Umbilical cord (tissue), 2 donors: ENCODE measurements around a stretch of chr2.

DNA sequence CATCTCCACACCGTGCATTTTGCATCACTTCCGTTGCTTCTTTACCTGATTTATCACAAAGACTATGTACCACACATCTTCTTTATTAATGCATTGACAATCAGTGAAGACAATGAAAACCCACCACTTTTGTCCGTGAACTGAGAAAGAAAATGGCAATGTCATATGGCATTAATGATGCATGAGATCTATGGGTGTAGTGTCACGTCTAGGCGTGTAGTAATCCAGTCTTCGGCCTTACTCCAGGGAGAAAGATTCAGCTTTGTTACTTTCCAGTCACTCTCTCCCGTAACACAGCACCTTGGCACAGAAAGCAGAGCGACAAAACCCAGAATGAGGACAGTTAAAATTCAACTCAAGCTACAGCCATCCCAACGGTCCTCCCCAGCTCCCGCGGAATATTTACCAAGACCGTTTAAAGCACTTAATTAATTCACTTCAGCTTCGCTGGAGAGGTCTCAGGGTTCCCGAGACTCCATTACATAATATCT, 851 bp upstream of the CRIM1 start:
- RAMPAGE, long total RNA: no peak

- RAMPAGE, long total RNA: no peak
Measured at GRCh38 chr2:36367826-36368490, 12.4 kb downstream of the CRIM1 start.

DNA sequence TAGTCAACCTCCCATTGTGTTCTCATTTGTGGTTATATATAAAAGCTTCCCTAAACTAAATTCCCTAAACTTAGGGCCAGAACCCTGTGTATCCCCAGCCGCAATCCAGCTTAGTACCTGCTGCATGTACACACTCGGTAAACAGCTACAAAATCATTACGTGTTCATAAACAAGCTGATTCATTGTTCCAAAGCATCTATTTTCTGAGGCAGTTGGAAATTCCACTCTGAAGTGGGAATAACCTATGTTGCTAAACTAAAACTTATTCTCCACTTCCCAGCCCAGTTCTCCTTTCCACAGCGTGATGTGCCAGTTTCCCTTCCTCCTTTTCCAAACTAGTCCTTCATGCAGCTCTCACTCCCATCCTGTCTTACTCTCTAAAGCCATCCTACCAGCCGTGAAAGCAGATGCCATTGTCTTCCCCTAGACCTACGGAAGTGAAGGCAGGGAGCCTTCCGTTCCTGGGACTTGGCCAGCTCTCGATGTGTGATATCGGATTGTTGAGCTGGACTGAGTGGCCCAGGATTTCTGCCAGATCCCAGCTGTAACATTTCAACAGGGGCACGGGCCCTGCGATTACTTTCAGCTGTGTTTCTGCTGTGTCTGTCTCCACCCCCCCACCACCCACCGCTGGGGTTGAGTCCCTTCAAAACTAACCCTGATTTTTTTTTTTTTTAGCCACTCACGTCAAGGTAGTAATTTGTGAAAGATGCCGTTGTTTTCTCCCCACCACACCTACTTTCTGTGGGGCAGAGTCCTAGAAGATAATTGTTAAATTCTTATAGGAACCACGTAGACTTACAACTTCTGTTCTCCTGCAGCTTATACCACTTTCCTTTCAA, 100.8 kb downstream of the CRIM1 start:
- RAMPAGE, long total RNA: no peak

GRCh38 chr2:36486308-36486943, 111.5 kb downstream of the FEZ2 start:
- RAMPAGE, long total RNA: no peak

DNA sequence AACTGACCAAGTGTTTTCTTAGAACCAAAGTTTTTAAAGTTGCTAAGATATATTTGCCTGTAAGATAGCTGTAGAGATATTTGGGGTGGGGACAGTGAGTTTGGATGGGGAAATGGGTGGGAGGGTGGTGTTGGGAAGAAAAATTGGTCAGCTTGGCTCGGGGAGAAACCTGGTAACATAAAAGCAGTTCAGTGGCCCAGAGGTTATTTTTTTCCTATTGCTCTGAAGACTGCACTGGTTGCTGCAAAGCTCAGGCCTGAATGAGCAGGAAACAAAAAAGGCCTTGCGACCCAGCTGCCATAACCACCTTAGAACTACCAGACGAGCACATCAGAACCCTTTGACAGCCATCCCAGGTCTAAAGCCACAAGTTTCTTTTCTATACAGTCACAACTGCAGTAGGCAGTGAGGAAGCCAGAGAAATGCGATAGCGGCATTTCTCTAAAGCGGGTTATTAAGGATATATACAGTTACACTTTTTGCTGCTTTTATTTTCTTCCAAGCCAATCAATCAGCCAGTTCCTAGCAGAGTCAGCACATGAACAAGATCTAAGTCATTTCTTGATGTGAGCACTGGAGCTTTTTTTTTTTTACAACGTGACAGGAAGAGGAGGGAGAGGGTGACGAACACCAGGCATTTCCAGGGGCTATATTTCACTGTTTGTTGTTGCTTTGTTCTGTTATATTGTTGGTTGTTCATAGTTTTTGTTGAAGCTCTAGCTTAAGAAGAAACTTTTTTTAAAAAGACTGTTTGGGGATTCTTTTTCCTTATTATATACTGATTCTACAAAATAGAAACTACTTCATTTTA, 48.9 kb downstream of the FEZ2 start:
- RAMPAGE, long total RNA: no peak

GRCh38 chr2:36564256-36564920, 33.6 kb downstream of the FEZ2 start:
- RAMPAGE, long total RNA: no peak

DNA sequence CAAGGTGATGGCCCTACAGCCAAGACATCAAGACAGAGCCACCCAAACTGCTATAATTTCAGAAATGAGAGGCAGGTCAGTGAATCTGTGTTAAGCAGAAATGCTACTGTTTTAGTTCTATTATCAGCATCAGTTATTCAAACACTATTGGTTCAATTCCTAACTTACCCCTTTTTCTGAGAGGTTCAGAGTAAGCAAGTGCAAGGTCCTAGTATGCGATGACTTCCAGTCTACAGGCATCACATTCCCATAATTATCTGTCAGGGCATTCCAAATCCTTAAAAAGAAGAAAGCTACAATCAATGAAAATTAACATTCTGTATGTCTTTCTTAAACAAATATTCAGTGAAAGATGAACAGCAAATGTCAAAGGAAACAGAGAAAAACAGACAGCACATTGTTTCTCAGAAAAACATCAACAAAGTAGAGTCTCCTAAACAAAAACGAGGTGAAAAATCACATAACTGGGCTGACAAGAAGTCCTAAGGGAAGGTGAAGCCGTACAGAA, 7.2 kb downstream of the FEZ2 start:
- RAMPAGE, long total RNA: no peak

- RAMPAGE, long total RNA: no peak
Measured at GRCh38 chr2:36655474-36656030, 41.0 kb upstream of the VIT start.

DNA sequence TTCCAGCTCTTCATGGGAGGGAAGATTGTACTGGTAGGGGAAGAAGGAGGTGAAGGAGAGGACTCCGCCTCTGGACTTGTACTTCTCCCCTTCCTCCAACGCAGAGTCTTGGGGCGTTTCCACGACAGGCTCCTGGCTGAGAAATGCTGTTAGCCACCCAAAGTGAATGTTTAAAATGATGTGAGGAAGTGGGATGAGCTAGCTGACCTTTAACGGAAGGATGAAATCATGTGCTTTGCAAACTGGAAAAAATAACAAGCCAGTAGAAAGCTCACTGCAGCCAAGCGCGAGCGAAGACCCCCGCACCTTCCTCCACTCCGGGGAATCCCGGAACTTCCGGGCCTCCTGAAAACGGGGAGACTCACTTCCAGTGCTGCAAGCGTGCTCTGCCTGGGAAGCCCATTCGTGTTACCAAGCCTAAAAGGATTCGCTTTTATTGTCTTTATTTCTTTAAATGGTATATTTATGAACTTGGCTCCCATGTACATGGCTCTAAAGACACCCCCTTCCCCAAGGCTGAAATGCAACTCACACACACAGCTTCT, 85.8 kb downstream of the VIT start:
- RAMPAGE, long total RNA: no peak

DNA sequence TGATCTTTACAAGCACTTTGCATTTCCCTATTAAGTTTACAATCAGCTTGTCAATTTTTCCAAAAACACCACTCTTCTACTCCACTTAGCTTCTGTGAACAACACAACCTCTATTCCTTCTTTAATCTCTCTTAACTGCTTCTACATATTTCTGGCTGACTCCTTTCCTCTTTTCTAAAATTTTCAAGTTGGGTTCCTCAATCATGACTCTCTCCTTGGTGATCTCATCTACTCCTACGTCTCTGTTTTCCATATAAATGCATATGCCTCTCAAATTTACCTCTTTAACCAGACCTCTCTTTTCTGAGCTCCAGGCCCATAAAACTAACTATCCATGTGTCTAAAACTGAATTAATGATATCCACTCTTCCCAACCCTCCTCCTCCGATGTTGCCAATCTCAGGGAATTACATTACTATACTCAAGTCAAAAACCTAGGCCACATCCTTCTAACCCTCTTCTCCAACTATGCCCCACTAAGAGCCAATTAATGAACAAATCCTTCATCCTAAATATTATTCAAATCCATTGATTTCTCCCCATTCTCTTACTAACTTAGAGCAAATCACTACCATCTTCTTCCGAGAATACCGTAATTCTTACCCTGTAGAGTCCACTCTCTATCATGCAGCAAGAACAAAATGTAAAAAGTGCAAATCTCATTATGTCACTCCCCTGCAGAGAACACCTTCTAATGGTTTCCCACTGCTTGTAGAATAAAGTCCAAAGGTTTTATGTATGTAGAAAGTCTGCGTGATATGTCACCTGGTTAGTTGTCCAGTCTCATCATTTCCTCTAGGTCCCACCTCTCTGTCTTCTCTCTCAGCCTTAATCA, 48.4 kb downstream of the HEATR5B start:
- RAMPAGE, long total RNA: no peak

- RAMPAGE, long total RNA: no peak
Measured at GRCh38 chr2:37071996-37072410, 12.2 kb downstream of the HEATR5B start.

DNA sequence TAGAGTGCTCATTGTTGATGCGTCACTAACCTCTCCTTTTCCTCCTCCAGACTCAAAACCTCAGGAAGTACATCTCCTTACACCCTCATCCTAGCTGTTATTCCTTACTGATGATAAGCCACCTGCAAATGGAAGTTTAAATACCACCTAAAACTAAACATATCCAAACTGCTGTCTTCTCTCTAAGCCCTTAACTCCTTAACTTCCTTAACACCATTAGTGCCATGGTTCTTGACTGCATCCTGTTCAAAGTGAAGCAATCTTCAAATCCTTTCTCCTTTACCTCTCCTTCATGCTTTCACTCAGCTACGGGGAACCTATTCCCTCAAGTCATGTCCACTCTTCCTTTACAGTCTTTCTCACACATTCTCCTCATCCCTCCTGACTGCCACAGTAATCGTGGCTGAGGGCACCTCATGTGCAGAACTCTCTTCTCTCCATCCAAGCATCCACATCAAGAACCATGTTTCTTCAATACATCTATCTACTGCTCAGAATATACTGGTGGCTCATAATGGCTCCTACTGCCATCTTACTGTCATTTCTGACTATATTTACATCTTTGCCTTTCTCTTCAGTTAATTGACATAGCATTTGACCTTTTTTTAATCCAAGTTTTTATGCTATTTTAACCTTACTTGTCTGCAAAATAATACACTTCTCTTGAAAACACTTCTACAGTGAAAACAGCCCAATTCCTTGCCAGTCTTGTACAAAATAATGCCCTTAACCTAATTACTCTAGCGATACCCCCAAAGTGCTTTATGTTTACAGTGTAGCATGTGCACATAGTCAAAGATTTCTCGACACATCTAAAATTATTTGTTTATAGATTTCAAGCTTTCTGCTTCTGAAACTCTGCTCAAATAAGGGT, 20.5 kb downstream of the EIF2AK2 start:
- RAMPAGE, long total RNA: no peak

DNA sequence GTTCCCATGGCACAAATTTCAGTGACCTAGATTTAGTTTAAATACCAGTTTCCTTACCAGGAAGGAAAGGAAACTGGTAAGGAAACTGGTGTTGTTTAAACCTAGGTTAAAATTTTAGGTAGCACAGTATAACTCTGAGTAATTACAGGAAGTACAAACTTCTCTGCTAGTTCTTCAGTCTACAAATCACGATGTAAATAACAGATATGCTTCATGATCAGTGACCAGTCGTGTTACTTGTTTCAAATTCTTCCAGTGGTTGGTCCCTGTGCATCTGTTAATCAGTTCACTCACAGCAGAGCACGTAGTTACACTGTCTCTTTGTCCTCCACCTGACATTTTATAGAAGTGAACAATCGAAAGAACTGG, 7.2 kb downstream of the EIF2AK2 start:
- RAMPAGE, long total RNA: no peak

- RAMPAGE, long total RNA: no peak
Measured at GRCh38 chr2:37152308-37152852, 4.4 kb downstream of the EIF2AK2 start.

DNA sequence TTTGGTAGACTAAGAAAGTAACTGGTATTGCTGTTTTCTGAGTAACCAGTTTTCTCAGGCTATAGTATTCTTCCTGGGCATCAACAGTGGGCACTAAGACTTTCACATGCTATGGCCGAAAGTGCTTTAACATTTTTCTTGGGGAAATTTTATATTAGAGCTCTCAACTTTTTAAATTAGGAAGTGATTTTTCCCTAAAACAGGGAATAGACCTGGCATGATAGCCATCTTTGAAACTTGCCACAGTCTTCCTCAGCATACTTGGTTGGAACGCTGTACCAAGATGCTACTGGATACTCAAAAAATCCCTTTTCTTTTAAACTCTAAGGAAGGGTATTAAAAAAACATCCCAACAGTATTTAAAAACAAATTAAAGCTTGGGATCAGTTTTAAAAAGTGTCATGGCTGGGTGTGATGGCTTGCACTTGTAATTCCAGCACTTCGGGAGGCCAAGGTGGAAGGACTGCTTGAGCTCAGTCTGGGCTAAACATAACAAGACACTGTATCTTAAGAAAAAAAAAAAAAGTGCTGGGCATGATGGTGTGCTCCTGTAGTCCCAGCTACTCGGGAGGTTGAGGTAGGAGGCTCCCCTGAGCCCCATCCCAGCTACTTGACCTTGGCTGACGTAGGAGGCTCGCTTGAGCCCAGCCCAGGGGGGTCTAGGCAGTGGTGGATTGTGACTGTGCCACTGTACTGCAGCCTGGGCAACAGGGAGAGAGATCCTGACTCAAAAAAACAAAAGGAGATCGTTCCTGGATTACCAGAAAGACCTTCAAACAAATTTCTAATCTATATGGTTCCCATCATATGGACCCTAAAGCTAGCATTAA, 4.1 kb downstream of the CEBPZOS start:
- RAMPAGE, long total RNA: no peak

- RAMPAGE, long total RNA: no peak
Measured at GRCh38 chr2:37204802-37206010, 8.9 kb downstream of the CEBPZOS start.

DNA sequence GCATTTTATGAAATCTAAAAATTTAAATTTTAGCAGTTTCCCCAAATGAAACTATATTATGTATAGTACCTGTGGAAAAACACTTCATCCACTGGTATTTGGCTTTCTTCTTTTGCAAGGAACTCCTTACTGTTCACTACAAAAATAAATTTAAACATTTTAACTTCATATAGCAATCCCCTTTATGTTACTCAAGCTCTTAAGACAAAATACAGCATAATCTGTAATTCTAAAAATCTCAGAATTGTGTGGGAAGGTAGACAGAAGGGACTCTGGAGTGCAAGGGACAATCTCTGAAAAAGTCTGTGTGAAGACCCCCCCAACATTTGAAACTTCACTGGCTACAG, 16.6 kb downstream of the CEBPZ start:
- RAMPAGE, long total RNA: no peak

DNA sequence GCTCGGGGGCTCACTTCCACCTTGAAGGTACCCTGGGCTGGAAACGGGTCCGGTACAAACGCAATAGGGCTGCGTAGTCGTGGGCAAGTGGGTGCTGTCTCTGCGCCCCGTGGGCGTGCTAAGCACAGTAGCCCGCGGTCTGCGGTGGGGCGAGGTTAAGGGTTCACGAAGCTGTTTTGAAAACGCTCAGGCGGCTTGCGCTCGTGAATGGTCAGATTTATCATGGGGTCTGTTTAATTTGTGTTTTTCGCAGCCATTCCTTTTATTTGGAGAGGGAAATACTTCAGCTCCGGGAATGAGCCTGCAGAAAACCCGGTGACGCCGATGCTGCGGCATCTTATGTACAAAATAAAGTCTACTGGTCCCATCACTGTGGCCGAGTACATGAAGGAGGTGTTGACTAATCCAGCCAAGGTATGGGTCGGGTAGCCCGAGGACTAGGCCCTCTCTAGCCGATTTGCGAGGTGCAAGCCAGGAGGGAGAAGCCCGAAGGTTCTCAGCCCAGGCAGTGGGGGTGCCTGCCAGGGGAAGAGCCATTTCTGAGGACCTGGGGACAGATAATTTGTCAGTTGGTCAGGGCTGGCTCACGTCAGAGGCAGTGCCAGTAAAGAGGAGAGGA, 504 bp downstream of the NDUFAF7 start:
- RAMPAGE, long total RNA: no peak

GRCh38 chr2:37318343-37318999, 6.2 kb downstream of the PRKD3 start:
- RAMPAGE, long total RNA: no peak

- RAMPAGE, long total RNA: no peak
Measured at GRCh38 chr2:37349402-37349959, 5.1 kb downstream of the QPCT start.